Kidney (tissue), 2 donors: ENCODE results near the genes TOX3, RPGRIP1L and IRX3.

DNA sequence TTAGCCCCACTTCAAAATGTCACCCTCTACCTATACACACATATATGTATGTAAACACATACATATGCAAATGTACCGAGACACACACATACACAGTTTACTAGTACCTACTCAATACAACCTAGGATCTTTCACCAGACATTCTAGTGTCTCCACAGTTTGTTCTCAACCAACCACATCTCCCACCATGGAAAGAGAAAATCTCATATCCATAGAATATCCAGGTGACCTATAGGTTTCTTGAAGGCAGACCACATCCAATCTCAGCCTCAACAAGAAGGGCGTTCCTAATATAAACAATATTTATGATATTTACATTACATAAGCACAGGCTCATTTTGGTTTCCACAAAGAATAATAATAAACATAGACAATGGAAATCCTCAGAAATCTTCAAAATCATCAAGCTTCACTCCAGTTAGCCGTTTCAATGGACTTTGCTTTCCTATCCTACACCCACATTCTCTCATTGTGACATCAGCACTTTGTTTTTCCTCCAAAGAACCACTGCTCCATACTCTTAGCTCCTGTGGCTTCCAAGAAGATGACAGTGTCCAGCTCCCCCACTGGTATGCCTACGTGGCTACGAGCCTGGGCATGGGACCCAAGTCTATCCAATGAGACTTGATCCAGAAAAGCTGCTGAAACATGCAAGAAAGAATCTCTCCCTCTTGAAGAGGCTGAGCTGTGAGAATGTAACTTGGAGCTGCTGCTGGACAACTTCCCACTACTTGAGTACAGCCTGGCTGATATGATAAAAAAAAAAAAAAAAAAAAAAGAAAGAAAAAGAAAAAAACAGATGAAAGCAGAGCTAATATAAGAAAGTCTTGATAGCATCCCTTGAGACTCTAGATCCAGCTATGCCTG lies 9.6 kb downstream of the TOX3 start:
- PRO-cap = no peak
- RRBS = no CpG with 5 or more reads among the region's 5 CpGs

DNA sequence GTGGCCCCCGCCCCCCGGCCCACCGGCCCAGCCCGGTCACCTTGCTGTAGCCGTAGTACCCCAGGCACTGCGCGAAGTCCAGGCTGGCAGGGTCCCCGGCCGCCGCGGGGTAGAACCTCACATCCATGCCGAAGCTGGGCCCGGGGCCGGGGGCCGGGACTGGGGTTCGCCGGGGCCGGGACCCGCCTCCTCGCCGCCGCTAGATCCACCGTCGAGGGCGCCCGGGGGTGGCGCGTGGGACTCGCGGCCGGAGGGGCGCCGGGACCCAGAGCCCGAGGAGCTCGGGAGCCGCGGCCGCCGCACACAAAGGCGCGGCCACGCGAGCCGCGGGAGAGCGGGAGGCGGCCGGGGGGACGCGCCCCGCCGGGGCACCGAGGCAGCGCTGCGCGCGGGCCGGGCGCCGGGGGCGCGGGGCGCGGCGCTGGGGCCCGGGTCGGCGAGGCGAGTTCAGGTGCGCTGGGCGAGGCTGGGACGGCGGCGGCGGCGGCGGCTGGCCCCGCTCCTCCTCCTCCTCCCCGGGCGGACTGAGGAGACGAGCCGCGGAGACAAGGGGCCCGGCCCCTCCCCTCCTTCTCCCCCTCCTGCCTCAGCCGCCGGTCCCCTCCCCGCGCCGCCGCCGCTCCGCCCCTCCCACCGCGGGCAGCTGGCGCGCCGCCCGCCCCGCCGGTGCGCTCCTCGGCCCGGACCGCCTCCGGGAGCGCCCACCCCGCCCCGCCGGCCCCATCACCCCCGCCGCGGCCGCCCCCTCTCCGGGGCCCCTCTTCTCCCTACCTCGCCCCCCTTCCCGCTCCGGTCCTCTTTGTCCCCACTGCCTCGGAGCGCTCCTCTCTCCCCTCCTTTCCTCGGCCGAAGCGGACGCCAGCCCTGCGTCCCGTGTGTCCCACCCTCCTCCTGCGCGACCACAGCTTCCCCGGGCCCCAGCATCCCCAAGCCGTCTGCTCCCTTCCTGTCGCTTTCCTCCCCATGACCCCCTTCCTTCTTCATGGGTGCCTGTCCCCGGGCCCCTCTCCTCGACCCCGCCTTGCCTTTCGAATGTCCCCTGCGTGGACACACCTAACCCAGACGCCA lies at the start of gene TOX3:
Gene TOX3 (minus strand): TSS at position 547 of the 1,068 bp plus-strand sequence.
- PRO-cap = bidirectional peak, plus-strand start at position 450 of the sequence, minus-strand start at position 305 of the sequence; bidirectional peak, plus-strand start at position 633 of the sequence, minus-strand start at position 526 of the sequence
- RRBS = 4% methylated on average over 73 of the region's 136 CpGs

GRCh38 chr16:53061542-53062384 lies 7.0 kb downstream of the CHD9 start:
- PRO-cap = no peak
- RRBS = no CpG with 5 or more reads among the region's 7 CpGs

DNA sequence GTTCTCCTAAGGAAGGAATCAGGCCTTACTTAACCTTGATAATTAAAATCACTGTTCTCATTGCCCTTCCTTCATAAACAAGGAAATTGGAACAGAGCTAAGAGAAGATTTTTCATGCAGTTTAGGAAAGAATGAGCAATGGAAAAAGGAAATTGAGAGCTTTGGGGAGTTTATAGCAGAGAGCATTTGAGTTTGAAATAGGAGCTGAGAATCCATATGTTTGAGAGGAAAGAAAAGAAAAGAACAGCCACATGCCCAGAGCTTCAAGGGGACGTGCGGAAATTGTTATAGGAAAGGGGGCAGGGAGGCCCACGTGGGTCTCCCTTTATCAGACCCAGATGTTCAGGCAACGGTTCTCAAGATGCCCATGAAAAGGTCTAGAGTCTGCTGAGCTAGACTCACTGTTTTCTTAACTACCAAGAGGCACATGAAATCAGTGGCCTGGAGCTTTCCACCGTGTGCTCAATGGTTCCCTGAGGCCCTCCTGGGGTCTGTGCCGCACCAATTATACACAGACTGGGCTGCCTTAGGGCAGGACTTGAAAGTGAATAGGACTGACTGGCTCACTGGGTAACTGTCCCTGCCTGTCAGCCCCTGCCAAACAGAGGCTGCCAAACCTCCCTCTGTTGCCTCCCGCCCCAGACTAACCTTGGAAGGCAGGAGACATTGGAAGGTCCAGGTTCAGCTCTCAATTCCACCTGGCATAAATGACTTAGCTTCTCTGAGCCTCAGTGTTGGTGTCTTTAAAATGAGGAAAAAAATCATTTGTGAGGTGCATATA lies 31.3 kb downstream of the CHD9 start:
- PRO-cap = no peak
- RRBS = no CpG with 5 or more reads among the region's 7 CpGs

DNA sequence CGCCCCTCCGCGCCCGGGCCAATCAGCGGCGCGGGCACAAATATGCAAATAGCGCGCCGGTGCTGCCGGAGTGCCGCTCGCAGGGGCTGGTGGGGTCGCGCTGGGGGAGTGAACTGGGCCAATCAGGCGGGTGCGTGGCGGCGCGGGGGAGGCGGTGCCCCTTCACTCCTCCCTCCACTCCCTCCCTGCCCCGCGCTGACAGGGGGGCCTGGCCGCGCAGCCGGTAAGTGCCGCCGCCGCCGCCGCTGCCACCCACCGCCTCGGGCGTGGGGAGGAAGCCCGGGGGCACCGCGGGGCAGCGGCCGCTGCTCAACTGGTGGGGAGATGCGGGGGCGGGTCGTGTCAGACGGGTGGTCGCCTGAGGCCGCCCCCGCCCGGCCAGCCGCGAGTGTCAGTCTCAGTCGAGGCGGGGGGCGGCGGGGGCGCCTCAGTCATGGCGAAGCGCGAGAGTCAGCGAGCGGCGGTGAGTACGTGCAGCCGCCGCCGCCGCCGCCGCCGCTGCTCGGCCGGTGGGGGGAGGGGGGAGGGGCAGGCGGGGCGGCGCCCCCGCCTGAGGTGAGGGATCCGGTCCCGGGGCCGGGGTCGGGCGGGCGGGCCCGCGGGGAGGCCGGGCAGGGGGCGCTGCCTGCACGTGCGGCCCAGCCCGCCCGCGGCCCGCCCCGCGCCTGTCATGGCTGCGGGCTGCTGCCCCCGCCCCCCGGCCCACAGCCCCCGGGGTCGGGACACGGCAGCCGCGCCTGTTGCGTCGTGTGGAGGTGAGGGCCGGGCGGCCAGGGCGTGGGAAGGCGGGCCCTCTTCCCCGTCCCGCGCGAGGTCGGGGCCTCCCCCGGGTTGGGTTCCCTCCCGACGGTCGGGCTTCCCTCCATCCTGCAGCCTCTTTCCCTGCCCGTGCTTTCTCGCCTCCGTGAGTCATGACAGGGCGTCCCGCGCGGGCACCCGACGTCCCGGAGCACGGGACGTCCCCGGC lies 76.3 kb downstream of the CHD9 start:
- PRO-cap = bidirectional peak, plus-strand start at position 201 of the sequence, minus-strand start outside the sequence; bidirectional peak, plus-strand start at position 758 of the sequence, minus-strand start at position 667 of the sequence; bidirectional peak, plus-strand start outside the sequence, minus-strand start at position 890 of the sequence
- RRBS = 2% methylated on average over 64 of the region's 128 CpGs

- PRO-cap = no peak
- RRBS = no CpG with 5 or more reads among the region's 6 CpGs
Observed at GRCh38 chr16:53209357-53210036, 154.7 kb downstream of the CHD9 start.

DNA sequence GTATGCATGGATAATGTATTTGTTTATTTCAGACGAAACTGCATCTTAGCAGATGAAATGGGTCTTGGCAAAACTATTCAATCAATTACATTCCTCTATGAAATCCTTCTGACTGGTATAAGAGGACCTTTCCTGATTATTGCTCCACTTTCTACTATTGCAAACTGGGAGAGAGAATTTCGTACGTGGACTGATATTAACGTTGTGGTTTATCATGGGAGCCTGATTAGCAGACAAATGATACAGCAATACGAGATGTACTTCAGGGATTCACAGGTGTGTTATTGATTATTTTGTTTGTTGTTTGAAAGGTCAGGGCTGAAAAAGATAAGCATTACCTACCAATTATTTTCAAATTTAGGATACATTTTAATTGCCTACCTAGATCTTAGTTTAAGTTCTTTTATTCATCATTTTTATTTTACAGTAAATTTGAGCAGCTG lies 183.5 kb downstream of the CHD9 start:
- PRO-cap = no peak
- RRBS = no CpG with 5 or more reads among the region's 5 CpGs

DNA sequence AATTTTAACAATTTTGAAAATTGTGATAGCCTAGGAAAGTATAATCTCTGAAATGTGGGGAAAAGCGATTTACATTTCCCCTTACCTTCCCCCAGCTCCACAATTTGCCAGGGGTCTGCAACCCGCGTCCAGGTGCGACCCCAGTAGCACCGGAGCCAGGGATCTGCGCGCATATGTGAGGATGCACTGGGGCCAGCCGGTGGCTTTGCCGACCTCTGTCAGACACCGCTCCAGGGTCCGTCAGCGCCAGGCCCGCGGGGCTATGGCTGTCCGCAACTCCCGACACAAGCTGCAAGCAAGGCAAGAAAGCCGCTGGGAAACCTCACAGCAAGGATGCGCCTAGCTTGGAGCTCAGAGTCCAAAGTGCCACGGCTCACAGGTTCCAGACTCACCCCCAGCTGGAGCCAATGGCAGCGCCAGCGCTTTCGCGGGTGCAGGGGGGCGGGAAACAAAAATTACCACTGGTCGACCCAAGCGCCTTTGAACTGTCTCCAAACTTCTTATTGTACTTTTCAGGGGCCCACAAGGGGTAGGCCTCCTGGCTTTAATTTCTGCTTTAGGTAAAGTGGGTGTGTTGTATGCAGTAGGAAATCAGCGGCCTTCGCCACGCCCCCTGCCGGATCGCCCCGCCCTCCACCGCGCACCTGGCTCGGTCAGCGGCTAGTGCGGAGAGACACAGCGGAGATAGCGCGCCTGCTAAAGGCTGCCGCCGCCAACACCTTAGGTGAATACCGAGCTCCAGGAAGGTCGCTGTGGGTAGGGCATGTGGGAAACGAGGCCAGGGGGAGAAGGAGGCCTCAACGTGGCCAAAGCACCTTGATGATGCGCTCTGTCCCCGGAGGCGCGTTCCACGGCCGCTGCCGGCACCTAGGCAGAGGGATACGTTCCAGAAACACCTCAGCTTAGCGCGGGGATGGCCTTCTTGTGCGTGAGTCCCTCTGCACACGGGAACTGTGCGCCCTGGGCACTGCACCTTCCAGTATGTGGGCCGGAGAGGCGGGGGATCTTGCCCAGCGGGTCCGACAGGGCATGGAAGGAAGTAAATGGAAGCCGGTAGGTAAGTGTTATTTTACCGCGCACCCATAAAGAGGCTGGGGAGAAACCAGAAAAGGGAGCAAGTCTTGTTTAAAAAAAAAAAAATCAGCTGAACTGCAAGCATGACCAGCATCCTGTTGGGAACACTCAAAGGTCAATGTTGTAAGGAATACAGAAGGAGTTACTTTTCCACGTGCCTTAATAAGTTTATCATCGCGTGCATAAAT lies 61.0 kb upstream of the RBL2 start:
- PRO-cap = unidirectional peak, plus-strand start at position 671 of the sequence
- RRBS = 18% methylated on average over 13 of the region's 69 CpGs

DNA sequence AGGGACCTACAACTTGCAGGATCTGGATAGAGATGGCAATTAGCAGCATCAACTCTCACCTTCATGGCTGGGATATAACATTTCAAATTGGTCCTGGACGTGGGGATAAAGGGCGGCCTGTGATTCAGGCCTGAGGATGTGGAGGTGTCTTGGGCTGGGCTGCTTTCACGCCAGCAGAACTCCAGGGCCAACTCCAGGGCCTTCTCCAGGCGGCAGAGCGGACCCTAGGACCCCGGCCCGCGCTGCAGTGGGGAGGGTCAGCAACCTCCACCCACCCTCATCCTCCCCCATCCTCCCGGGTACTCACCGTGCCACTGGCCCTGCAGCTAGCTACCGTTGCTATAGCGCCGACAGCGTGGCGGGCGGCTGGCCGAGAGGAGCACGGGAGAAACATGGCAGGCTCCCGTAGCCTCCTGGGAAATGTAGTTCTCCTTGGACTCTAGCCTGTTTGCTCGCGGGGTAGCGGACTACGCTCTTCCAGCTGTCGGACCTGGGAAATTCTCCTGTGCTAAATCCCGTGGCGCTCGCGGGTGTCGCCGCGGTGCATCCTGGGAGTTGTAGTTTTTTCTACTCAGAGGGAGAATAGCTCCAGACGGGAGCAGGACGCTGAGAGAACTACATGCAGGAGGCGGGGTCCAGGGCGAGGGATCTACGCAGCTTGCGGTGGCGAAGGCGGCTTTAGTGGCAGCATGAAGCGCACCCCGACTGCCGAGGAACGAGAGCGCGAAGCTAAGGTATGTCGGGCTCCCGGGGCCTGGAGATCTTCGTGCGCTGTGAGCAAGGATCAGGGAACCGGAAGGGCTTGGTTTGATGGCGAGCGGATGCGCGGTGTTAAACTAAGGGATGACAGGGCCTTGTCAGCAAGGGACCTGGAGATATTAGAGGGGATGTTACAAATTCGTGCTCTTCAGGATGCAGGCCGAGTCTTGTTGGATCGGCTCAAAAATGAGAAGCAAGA lies at the start of gene RPGRIP1L:
Gene RPGRIP1L (minus strand): TSS at position 364 of the 958 bp plus-strand sequence.
- PRO-cap = bidirectional peak, plus-strand start at position 661 of the sequence, minus-strand start at position 334 of the sequence
- RRBS = 1% methylated on average over 4 of the region's 57 CpGs

GRCh38 chr16:53927058-53927631 lies 223.2 kb downstream of the FTO start:
- PRO-cap = no peak
- RRBS = no CpG with 5 or more reads among the region's 5 CpGs

GRCh38 chr16:54284253-54284797 lies 2.3 kb downstream of the IRX3 start:
- PRO-cap = bidirectional peak, plus-strand start at chr16:54284699, minus-strand start at chr16:54284444
- RRBS = 7% methylated on average over 41 of the region's 62 CpGs

- PRO-cap = bidirectional peak, plus-strand start at chr16:54286351, minus-strand start at chr16:54286415; bidirectional peak, plus-strand start at chr16:54287028, minus-strand start at chr16:54286645
- RRBS = 3% methylated on average over 27 of the region's 89 CpGs
Observed at GRCh38 chr16:54285954-54286856, at the start of gene IRX3. IRX3 (minus strand) TSS chr16:54286787.

- PRO-cap = no peak
- RRBS = 15% methylated on average over 25 of the region's 47 CpGs
Observed at GRCh38 chr16:54290211-54290680, 3.7 kb upstream of the IRX3 start.

- PRO-cap = no peak
- RRBS = 82% methylated on average over 7 of the region's 10 CpGs
Observed at GRCh38 chr16:54457025-54457372, 170.4 kb upstream of the IRX3 start.

GRCh38 chr16:54651822-54652156 lies 278.9 kb upstream of the IRX5 start:
- PRO-cap = no peak
- RRBS = no CpG with 5 or more reads among the region's 8 CpGs

- PRO-cap = no peak
- RRBS = no CpG with 5 or more reads among the region's 5 CpGs
Observed at GRCh38 chr16:54922904-54923486, 7.7 kb upstream of the IRX5 start.

DNA sequence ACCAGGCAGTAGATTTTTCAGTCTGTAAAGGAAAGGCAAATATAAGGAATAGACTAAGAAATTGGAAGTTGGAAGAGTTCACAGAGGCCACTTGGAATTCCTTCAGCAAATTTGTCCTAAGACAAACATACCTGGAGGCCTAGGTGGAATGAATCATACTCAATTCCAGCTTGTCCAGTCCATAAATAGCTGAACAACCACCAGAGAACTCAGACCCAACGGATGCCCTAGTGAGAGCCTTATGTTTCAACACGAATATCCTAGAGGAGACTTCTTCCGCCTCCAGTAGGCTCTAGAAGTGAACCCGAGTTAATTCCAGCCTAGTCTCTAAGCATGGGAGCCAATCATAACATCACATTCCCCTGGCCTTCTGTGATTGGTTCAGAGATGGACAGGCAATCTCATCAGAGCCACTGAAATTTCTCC lies 62.9 kb downstream of the IRX6 start:
- PRO-cap = no peak
- RRBS = no CpG with 5 or more reads among the region's 4 CpGs

GRCh38 chr16:55470546-55470827 lies 8.5 kb upstream of the MMP2 start:
- PRO-cap = unidirectional peak, plus-strand start at chr16:55470714
- RRBS = no CpG with 5 or more reads among the region's 1 CpG

DNA sequence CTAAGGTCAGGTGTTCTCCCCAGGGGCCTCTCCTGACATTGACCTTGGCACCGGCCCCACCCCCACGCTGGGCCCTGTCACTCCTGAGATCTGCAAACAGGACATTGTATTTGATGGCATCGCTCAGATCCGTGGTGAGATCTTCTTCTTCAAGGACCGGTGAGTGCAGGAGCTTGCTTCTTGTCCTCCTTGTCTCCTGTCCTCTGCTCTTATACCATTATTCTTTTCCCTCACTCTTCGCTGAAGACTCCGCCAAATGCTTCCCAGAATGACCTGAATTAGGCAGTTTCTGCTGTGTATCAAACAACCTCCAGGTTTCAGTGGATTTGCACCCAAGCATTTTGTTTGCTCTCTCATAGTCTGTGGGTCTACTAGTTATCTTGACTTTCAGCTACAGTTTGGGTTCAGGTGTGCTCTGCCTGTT lies 14.1 kb downstream of the MMP2 start:
- PRO-cap = no peak
- RRBS = 73% methylated on average over 4 of the region's 7 CpGs

GRCh38 chr16:55494821-55495589 lies 13.9 kb upstream of the LPCAT2 start:
- PRO-cap = no peak
- RRBS = no CpG with 5 or more reads among the region's 3 CpGs